Left lobe of liver (tissue), 1 donor: Measurements from ENCODE around the gene PMM1.

DNA sequence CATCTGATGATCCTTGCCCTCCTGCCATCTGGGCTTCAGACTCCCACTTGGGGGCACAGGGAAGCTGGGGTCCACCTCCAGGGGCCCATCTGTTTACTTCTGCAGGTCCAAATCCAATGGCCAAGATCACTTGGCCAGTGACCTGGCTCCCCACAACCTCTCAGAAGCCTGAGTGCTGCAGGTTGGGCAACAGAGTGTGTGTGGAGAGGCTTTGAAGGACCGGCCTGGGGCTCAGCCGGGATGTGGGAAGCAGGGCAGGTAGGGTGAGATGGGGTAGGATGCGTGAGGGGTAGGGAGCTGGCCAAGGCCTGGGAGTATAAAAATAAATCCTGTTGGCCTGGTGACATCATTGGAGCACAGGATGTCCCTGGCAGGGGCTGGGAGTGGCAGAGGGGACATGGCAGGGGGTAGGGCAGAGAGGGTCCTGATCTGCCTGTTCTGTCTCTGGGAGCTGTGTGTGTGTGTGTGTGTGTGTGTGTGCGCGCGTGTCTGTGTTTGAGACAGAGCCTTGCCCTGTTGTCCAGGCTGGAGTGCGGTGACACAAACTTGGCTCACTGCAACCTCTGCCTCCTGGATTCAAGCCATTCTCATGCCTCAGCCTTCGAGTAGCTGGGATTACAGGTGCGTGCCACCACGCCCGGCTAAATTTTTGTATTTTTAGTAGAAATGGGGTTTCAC is 28.6 kb downstream of the TEF start:
- PRO-cap = bidirectional peak, plus-strand start at position 600 of the sequence, minus-strand start at position 491 of the sequence

DNA sequence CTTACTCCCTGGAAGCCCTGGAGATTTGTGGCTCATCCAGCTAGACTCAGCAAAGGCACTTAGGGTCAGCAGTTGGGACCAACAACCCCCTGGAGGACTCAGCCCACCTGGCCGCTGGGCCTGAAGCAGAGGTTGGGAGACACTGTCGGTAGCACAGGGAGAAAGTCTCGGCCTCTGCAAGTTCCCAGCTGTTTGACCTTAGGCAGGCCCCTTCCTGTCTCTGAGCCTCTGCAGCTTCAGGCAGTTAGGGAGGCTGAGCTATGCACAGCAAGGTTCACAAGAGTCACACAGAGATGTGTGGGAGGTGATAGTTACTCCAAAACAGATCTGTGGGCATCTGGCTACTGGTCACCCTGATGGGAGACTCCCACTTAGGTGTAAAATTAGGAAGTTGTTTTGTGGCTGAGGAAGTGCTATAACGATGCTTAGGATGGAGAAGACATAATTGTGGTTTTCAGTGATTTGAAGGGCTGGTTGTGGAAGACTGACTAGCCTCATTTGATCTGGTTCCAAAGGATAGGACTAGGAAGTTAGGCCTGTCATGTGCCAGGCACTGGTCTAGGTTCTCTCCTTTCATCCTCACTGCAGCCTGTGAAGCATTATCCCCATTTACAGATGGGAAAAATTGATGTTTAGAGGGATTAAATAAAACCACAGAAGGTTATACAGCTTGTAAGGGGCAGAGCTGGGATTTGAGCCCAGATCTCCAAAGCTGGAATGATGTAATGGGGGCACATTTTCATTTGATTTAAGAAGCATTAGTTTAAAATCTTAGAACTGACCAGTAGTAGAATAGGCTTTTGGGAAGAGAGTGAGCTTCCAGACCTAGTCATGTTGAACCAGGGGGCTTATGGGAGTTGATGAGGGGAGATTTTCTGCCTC is 13.5 kb downstream of the ACO2 start:
- PRO-cap = no peak

- PRO-cap = no peak
Measured at GRCh38 chr22:41522433-41523091, 21.7 kb downstream of the POLR3H start.

GRCh38 chr22:41589668-41590433 is at the start of gene PMM1:
Gene PMM1, minus strand, starts transcription at chr22:41589840.
- PRO-cap = bidirectional peak, plus-strand start at chr22:41590013, minus-strand start at chr22:41589842; bidirectional peak, plus-strand start at chr22:41590233, minus-strand start at chr22:41590269

DNA sequence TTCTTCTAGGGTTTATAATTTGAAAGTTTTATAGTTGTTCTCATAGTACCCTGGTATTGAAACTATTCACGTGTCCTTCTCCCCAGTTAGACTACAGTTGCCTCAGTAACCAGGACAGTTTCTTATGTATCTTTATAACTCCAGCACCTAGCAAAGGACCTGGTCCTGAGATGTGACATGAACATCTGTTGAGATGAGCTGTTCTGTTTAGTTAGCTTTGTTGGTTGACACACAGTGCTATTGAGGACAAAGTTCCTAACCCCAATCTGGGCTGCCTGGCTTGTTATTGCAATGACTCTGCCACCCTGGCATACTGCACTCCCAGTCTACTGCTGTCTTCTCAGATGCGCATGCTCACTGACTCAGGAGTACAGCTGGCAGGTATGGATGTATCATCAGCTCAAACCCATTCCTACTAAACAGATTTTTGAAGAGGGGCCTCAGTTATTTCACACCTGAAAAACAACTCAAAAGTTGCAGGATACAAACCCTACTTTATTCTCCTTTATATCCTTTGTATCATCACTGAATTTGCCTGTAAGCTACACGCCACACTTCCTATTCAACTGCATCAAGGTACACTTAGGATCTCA is 7.4 kb downstream of the DESI1 start:
- PRO-cap = bidirectional peak, plus-strand start at position 324 of the sequence, minus-strand start at position 183 of the sequence

DNA sequence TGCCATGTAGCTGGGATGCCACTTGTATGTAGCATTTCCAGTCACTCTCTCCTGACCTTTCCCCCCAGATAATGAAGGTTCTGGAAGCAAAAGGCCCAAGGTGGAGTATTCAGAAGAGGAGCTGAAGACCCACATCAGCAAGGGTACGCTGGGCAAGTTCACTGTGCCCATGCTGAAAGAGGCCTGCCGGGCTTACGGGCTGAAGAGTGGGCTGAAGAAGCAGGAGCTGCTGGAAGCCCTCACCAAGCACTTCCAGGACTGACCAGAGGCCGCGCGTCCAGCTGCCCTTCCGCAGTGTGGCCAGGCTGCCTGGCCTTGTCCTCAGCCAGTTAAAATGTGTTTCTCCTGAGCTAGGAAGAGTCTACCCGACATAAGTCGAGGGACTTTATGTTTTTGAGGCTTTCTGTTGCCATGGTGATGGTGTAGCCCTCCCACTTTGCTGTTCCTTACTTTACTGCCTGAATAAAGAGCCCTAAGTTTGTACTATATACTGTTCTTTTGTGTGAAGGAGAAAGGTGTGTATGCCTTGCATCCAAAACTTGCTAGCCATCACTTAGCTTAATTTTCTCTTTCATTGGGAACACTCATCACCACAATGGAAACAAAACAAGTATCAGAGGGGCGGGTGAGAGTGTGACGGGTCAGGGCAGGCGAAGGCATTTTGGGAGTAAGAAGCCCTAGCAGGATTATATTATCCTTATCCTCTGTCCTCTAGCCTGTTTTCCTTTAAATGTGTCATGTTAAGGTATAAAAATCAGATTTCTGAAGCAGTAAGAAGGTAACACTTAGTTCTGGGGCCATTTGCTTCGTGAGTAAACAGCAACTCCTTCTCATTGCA is 24.9 kb downstream of the SNU13 start:
- PRO-cap = no peak

DNA sequence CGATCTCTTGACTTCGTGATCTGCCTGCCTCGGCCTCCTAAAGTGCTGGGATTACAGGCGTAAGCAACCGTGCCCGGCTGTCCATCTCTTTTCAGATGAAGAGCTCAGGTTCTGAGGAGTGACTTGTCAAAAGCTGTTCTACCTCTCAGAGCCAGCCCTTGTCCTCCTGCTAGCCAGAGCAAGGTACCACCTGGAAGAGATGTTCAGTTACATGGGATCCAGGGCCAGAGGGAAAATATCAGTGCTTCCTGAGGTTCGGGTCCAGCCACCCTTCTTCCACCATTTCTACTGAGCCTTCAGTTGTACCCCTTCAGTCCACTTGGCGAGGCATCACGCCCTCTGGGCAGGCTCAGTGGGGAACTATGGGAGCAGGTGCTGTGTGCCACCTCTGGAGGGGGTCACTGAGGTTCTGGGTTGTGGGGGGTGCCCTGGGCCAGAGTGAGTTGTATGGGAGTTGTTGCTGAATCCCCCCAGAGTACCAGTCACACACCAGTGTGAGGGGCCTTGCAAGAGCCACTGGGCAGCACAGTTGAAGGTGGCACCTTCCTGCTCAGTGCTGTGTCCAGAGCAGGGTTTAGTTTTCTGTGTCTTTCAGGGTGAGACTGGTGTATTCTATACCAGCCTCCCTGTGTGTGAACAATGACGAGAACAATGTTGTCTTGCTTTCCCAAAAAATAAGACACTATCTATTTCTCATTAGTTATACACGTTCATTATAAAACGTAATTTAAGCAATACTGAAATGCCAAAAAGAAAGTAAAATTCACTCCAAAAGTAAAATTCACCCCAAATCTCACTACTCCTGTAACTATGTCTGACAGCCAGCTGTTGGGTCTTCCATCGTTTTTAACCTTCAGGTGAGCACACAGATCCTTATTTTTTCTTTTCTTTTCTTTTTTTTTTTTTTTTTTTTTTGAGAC is 2.7 kb upstream of the SREBF2 start:
- PRO-cap = no peak

DNA sequence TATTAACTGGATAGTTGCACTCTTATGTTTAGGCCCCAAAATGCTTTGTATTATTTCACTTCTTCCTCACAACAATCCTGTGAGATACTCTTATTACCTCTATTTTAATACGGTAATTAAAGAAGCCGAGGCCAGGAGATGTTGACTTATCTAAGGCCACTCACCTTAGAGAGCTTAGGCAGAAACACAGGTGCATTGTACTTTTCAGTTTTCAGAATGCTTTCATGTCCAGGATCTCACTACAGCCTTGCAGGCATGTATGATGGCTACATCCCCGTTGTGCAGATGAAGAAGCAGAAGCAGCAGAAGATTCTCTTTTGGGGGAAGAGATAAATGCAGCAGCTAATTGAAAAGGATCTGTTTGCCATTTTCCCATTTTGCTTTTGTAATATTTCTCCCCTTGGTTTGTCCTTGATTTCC is 1.4 kb downstream of the SREBF2 start:
- PRO-cap = no peak

GRCh38 chr22:41841211-41841720 is 8.4 kb downstream of the SREBF2 start:
- PRO-cap = no peak

DNA sequence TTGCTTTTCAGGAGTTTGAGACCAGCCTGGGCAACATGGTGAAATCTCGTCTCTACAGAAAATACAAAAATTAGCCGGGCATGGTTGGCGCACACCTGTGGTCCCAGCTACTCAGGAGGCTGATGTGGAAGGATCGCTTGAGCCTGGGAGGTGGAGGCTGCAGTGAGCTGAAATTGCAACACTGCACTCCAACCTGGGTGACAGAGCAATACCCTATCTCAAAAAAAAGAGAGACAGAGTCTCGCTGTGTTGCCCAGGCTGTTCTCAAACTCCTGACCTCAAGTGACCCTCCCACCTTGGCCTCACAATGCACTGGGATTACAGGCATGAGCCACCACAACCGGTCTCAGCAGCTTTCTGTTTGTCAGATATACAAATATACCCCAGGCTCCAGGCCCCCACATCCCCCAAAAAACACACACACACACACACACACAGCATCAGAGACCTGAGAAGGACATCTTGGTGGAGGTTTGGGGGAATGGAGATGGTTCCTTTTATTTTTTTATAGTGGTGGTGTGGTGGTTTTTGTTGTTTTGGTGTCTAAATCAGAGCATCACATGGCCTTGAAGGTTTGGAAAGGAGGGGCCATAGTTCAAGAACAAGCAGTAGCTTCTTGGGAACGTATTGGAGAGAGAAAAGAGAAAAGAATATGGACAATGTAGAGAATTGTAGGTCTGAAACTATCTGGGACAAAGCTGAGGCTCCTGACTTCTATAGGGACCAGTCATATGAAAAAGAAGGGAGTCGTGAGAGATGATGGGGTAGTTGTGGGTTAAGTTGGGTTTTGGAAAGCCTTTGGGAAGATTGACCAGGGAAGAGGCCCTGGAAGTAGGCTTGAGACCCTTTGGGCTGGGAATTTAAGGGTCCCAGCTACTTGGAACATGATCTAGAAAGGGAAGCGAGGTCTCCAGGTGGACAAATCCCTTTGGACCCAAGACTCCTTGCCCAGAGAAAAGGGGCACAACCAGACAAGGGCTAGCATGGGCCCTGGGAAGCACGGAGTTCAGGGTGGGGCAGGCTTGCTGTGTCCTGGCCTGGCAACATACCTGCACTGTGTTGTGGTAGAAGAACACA is 32.2 kb downstream of the SREBF2 start:
- PRO-cap = no peak

DNA sequence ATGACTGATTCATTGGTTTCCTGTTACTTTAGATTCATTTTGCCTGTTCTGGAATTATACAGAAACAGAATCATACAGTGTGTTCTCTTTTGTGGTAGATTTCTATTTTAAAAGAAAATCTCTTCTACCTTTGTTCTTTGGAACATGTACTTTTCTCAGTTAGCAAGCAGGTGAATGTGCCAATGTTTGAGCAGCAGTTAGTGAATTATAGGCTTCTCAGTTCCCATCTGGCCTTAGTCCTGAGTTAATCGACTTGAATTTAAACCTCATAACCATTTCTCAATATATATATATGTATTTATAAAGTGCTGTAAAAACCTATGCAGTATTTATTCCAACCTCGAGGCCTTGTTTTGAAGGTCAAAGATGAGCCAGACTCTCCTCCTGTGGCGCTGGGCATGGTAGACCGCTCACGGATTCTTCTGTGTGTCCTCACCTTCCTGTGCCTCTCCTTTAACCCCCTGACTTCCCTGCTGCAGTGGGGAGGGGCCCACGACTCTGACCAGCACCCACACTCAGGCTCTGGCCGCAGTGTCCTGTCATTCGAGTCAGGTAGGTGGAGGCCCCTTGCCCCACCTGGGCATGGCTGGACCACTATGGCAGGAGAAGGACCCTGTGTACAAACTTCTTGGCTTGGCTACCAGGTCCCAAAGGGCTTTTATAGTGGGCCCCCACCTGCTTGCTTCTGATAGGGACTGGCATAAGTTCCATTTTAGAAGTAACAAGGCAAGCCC is 37.8 kb downstream of the SHISA8 start:
- PRO-cap = no peak

GRCh38 chr22:41940598-41941774 is 6.0 kb downstream of the CENPM start:
- PRO-cap = no peak

DNA sequence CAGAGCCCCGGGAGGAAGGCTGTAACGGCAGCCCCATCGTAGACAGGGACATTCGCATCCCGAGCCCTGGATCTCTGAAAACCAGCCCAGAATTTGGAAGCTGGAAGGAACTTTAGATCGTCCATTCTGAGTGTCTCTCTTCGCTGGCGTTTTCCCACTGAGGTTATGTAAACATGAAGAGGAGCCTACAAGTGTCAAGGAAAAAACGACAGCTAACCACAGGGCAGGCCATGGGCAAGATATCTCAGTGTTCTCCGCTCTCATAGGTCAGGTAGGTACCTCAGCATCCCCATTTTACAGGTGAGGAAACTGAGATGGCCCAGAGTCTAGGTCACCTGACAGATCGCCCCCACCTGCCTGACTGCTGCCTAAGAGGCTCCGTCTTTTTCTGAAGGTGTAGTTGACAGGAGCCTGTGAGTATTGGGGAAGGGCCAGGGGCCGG is 779 bp upstream of the NDUFA6 start:
- PRO-cap = no peak

GRCh38 chr22:42127726-42128597 is 2.6 kb downstream of the CYP2D6 start:
- PRO-cap = no peak

DNA sequence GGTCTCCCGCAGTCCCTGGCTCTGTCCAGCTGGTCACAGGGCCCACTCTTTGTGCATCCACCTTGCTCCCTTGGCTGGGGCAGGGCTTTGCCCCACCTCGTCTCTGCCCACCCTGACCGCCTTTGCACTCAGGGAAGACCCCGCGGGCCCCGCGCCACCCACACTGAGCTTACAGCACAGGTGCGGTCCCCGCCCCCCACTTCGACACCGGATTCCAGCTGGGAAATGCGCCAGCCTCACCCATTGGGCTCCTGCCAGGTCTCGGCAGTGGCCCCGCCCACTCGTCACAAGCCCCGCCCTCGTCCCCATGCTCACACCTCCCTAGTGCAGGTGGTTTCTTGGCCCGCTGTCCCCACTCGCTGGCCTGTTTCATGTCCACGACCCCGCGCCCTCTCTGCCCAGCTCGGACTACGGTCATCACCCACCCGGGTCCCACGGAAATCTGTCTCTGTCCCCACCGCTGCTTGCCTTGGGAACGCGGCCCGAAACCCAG is 1.3 kb downstream of the CYP2D6 start:
- PRO-cap = bidirectional peak, plus-strand start at position 367 of the sequence, minus-strand start at position 222 of the sequence

- PRO-cap = no peak
Measured at GRCh38 chr22:42316962-42317461, 46.6 kb upstream of the TCF20 start.

- PRO-cap = no peak
Measured at GRCh38 chr22:42326695-42327221, 56.3 kb upstream of the TCF20 start.

DNA sequence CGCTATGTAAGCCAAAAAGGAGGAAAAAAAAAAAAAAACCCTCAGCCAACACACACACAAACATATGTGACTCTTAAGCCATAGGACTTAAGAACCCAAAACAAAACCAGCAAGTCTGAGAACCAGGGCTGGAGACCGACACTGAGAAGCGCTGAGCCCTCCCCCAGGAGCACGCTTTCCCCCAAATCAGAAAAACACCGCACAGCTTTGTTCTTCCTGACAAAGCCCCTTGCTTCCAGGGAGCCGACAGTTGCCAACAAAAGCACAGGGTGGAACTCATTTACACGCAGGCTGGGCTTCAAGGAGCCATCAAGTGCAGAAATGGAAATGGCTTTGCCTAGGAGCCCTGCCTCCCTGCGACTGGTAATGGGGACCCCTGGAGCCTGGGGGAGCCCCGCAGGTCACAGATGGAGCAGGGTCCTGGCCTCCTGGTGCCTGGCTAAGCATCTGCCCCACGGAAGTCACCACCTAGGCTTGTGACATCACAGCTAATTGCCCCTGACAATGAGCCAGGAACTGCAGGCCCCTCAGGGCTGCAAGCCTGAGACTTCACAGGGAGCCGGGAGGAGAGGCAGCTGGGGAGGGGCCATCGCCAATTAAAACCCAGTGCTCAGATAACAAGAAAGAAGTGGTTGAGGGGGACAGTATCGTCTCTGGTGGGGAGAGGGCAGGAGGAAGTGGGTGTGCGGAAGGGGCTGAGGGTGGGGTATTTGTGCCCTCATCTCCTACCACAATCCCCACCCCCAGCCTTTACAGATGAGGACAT is 66.9 kb downstream of the NFAM1 start:
- PRO-cap = no peak

DNA sequence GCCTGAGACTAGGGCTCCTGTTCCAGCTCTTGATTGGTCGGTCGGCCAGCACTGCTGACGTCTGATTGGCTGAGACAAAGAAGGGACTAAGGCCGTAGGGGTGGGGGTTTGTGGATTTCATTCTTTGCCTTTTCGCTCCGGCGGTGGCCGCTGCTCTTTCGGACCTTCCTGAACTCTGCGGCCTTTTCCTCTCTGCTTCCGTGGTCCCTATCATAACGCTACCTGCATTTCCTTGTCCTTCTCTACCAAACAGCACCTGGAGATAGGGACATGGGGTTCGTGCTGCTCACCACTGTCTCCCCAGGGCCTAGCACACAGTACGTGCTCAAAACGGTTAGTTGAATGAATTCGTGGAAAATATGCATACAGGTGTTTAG is 62.8 kb downstream of the NFAM1 start:
- PRO-cap = bidirectional peak, plus-strand start at position 121 of the sequence, minus-strand start outside the sequence

DNA sequence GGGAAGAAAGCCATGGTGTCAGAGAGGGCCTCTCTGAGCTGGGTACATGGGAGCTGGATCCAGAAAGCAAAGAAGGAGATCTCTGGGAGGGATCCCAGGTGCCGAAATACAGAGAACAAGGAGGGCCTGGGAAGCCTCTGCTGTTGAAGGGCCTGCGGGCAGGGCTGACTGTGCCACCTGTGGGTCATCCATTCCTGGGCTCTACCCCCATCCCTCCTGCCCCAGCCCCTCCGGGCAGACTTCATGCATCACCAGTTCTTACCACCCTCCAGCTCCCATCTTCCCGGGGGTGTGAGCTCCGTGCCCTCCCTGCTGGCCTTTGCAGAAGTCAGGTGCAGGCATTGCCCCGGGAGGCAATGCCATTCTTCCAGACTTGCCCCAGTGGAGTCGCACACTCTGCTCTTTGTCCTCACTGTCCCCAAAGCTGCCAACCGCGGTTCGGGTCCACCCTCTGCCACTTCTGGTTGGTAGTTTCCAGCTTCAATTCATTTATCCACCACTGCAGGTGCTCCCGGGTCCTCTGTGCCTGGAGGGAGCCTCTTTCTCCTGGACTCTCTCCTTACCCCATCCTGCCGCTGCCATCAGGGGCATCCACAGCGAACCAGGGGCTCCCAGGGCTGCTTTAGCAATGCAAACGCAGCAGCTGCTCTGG is 28.2 kb downstream of the NFAM1 start:
- PRO-cap = no peak